HGPS cell (cell line): Measurements from ENCODE around the gene AP5Z1.

GRCh38 chr7:4774808-4775773 lies at the start of gene AP5Z1:
Gene AP5Z1, plus strand, starts transcription at chr7:4775623.
- RRBS, result 2% methylated on average over 8 of the region's 73 CpGs

GRCh38 chr7:4881876-4882044 lies 1.8 kb downstream of the RADIL start:
- RRBS, result no CpG with 5 or more reads among the region's 3 CpGs

DNA sequence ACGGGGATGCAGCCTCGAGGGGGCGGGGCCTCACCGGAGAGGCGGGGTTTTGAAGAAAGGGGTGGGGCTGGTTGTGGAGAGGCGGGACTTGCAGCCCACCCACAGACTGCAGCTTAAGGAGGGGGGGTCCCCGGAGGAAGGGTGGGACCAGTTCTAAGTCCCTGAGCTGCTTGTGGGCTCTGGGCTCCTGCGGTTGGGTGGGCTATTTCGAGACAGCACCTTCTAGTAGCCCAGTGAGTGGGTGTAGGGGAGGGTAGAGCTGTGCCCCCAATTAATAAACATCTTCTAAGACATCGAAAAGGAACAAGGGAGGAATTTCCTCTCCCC lies 349 bp upstream of the RADIL start:
- RRBS, result 4% methylated on average over 6 of the region's 10 CpGs

DNA sequence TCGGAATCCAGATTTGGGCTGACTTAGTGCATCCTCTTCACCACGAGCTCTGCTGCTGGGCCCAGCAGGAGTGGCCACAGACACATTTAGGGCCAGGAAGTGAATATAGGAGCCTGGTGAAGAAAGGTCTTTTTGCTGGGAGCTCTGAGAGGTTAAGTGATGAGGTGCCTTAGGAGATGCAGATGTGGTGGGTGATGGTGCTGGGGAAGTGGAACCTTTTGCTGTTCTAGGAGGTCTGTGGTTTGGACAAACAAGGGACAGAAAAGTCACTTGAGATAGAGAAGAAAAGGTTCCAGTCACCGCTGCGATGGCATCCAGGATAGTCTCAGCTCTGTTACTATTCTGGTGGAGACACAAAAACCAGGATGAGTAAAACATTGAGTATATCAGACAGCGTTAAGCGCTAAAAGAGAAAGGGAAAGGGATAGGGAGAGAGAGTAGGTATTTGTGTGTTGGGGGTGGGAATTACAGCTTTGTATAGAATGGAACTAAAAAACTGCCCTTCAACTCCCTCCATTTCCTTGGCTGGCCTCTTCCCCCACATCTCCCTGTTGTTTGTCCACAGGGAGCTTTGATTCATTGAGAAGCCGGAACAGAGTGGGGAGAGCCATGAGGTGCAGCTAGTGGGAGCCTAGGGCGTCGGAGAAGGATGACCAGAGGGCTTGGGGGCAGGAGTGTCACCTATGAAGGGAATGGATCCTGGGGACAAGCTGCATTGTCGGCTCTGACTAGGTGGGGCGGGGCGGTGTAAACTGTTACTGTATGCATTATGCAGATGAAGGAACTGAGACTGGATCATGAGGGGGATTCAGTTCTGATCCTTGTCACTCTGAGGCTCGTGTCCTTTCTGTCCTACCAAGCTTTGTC lies 39.6 kb upstream of the MMD2 start:
- RRBS, result no CpG with 5 or more reads among the region's 13 CpGs

DNA sequence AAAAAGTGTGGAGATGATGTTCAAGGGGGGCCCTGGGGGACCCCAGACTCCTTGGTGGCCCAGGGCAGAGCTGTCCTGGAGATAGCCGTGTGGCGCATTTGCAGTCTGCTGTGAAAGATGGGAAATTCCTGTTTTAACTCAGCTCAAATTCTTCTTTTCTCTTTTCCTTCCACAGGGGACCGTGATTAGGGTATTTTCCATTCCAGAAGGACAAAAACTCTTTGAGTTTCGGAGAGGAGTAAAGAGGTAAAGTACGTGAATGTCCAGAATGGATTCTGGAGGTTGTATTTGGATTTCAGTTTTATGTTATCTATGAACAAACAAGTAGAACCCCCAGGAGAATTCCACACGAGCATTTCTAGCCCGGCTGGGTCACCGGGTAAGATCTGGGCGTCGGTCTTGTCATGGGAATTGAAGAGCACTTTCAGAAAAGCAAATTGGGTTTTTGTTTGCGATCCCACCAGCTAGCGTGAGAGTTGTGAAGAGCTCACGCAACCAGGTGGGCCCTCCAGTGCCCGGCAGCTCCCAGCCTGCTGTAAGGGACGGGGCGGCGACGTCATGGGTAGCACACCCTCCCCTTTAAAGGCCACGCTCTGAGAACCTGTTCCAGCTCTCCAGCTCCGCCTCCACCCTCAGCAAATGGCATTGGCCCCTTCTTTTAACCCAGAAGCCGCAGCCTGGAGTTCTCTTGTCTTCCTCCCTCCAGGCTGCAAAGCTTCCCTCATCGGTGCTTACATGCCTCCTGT lies 32.6 kb downstream of the WIPI2 start:
- RRBS, result 83% methylated on average over 3 of the region's 22 CpGs

DNA sequence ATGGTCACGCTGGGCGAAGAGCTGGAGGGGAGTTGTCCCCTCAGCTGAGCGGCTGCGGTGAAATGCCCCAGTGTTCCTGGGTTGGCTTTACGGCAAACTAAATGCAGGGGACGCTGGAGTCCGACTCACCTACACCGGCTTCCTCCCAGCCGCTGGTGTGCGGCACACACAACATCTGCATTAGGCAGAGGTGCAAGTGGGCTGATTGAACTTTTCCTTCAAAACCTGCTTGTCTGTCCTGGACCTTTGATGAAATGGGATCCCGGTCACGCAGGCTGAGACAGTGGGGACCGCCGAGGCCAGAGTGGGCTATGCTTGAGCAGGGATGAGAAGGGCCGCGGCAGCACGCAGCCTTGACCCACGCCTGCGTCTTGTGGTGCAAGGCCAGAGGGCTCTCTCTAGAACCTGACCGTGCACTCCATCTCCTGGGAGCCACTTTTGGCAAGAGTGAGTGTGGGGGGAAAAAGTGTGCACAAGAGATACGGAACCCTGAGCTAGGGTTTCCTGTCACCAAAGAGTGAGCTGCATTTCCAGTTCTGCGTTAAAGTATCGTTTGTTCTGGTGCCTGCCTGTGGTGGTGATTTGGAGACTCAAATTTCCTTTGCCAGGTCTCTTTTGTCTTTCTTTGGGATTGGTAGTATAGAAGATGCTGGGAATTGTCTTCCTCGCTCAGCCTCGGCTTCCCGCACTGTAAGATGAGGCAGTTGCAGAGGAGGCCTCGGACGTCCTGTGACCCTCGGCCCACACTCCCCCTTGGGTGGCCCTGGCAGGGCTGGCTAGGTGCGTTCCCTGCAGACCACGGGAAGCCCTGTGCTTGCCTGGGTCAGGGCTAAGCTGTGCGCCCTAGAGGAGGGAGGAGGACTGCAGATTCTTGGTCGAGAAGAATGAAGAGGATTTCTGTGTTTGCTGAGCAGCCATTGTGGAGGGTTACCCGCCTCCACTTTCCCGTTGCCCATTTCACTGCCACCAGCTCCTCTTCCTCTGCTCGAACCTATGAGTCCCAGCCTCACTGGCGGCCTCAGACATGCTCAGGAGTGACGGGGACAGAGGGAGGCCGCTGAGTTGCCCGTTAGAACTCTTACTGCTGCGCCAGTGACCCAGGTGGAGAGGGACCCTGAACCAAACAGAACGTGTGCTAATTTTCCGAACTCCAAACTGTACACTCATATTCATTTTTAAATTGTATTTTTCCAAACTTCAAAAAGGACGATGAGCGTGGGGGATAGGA lies 42.7 kb downstream of the WIPI2 start:
- RRBS, result no CpG with 5 or more reads among the region's 45 CpGs

GRCh38 chr7:5328257-5328683 lies 45.5 kb downstream of the SLC29A4 start:
- RRBS, result no CpG with 5 or more reads among the region's 18 CpGs

DNA sequence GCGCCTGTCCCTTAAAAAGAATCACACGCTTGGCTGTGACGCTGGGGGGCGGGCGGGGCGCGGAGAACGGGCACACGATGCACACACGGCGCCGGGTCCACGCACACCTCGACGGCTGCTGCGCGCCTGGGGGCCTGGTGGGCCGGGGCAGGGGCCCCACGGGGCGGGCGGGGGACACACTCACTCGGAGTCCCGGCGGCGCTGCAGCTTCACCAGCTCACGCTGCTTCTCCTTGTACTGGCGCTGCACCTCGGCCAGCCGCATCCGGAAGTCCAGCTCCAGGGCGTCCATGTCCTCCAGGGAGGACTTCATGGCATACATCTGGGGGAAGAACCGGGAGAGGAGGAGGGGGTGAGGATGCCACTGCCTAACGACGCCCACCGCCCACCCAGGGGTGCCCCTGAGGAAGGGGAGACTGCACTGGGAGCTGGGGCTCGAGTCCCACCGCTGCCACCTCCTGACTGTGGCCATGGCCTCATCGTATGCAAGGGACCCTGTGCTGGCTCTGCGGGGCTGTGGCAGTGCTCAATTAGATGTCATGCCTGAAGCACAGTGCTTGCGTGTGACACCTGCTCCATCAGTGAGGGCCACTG lies 61.8 kb downstream of the TNRC18 start:
- RRBS, result 92% methylated on average over 18 of the region's 40 CpGs

DNA sequence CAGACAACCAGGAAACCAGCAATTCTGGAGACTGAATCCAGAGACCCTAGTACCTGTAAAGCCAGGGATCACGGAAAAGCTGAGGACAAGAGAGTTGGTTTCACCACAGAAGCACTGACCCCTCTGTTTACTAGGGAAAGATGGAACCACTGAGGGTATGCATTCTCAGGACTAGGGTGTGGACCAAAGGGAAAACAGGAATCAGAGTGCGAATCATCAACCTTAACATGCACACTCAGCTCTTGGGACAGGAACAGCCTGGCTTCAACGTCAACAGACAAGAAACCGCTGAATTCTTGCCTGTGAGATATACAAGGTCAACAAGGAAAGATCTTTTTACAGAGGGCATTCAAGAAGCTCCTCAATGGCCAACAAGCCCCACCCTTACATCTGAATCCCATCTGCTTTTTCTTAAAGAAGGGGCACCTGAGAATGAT lies 14.9 kb downstream of the TNRC18 start:
- RRBS, result no CpG with 5 or more reads among the region's 4 CpGs

GRCh38 chr7:5417383-5418363 lies 6.0 kb downstream of the TNRC18 start:
- RRBS, result no CpG with 5 or more reads among the region's 12 CpGs

DNA sequence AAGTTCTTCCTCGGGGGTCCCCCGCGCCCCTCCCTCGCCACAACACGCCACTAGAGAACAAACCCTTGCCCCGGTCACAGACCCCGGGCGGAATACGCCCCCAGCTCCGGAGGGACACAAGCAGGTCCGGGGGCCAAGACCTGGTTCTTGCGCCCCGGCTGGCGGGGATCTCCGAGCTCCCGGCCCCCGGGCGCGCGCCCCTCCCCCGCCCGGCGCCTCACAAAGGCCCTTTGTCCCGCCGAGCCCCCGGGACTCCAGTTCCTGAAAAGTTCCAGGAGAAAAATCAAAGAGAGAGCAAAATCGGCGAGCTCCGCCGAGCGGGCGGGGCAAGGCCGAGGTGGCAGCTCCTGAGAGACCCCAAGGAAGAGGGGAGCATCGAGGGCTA lies 4.1 kb downstream of the TNRC18 start:
- RRBS, result 0% methylated on average over 4 of the region's 34 CpGs

- RRBS, result 1% methylated on average over 9 of the region's 59 CpGs
Measured at GRCh38 chr7:5421588-5422615, 1.7 kb downstream of the TNRC18 start.

DNA sequence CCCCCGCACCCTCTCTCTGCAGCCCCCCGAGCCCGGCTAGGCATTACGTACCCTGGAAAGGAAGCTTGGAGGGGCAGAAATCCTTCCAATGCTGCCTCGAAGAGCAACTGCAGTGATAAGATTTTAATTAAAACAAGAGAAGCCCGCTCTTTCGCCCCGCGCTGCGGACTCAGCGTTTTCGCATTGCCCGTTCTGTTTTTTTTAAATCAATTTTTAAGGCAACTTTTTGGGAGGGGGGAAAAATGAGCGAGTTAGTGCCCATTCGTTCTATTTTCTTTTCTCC lies 1.5 kb upstream of the TNRC18 start:
- RRBS, result 1% methylated on average over 3 of the region's 15 CpGs

DNA sequence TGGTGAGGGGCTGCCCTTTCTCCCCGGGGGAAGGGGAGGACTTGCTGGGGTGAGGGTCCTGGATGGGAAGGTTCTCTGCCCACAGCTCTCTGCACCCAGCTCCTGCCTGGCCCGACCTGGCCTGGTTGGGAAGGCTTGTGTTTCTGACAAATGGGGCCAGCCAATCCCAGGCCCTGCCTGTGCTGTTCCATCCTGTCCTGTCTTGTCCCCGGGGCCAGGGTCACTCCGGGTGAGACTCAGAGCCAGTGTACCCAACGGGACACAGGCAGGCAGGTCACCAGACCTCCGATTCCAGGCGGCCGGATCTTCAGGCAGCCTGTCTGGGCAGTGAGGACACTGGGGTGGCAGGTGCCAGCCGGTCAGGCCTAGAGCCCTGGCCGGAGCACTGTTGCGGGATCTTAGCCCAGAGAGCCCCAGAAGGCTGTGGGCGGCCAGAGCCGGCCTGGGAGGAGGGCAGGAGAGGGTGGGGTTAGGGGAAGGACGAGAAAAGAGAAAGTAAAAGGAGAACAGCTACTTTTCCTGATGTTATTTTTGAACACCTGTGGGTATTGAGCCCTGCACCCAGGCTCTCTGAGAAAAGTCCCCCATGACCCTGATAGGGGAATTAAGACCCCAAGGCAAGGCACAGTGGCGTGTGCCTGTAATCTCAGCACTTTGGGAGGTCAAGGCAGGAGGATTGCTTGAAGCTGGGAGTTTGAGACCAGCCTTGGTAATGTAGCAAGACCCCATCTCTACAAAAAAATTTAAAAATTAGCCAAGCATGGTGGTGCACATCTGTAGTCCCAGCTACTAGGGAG lies 27.6 kb upstream of the ACTB start:
- RRBS, result 14% methylated on average over 10 of the region's 15 CpGs

- RRBS, result no CpG with 5 or more reads among the region's 5 CpGs
Measured at GRCh38 chr7:5703094-5703688, 78.3 kb downstream of the RNF216 start.

- RRBS, result 2% methylated on average over 16 of the region's 51 CpGs
Measured at GRCh38 chr7:5822543-5823650, 41.4 kb upstream of the RNF216 start.

GRCh38 chr7:5834321-5834863 lies 46.2 kb upstream of the OCM start:
- RRBS, result no CpG with 5 or more reads among the region's 11 CpGs

- RRBS, result 26% methylated on average over 2 of the region's 8 CpGs
Measured at GRCh38 chr7:6015697-6016387, 6.8 kb downstream of the AIMP2 start.

DNA sequence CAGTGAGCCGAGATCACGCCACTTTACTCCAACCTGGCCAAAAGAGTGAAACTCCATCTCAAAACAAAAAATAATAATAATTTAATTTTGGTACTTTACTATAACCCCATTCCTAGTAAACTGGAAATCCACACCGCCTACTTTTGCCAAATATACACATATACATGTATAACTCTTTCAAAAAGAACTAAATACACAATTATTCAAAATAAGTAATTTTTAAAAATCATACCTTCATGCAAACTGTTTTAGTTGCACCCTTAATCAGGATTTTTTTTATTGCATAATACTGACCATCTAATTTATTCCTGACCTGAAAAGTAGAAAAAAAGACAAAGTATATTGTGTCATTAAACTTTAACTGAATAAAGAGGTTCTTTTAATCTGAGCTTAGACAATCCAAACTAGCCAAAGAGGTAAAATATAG lies 13.1 kb downstream of the EIF2AK1 start:
- RRBS, result no CpG with 5 or more reads among the region's 3 CpGs

- RRBS, result no CpG with 5 or more reads among the region's 28 CpGs
Measured at GRCh38 chr7:6158348-6159034, 53.7 kb downstream of the USP42 start.